CMK (cell line): Measurements from ENCODE around the gene NAGA.

- RRBS: no CpG with 5 or more reads among the region's 9 CpGs
Observed at GRCh38 chr22:41411416-41412236, 29.9 kb downstream of the TEF start.

- RRBS: no CpG with 5 or more reads among the region's 8 CpGs
Observed at GRCh38 chr22:41431336-41431911, 15.2 kb downstream of the TOB2 start.

DNA sequence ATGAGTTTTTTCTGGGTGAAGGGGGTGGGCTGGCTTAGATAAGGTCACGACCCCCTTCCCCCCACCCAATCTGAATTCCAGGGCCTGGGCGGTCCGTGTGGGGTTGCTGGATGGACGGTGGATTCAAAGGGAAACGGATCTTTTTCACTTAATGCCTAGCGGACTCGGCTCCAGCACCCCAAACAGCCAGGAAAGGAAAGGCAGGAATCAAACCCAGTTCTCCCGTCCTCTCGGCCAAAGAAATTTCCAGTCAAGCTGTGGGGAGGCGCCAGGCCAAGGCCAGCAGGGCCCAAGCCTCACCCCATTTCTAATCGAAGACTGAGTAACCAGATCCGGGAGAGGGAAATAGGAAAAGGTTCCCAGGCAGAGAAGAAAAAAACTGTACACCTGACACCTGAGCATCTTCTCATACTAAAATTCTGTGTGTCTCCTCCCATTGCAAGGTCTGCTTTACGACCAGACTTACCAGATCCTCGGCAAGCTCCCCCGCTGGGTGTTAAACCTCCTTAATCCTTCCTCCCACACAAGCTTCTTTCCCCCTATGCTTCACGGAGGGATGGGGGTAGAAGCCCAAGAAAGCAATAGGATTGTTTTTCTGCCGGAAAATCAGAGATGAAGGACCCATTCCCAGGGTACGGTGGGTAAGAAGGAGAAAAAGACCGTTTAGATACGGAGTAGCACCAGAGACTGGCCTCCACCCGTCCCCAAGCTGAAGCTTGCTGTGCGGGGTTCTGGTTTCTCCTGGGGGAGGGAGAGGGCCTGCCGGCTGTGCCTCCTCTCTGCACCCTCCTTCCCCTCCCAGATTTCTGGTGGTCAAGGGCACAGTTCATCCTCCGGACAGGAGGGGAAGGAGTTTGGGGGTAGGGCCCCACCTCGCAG, 1.5 kb downstream of the TOB2 start:
- RRBS: 4% methylated on average over 1 of the region's 25 CpGs

DNA sequence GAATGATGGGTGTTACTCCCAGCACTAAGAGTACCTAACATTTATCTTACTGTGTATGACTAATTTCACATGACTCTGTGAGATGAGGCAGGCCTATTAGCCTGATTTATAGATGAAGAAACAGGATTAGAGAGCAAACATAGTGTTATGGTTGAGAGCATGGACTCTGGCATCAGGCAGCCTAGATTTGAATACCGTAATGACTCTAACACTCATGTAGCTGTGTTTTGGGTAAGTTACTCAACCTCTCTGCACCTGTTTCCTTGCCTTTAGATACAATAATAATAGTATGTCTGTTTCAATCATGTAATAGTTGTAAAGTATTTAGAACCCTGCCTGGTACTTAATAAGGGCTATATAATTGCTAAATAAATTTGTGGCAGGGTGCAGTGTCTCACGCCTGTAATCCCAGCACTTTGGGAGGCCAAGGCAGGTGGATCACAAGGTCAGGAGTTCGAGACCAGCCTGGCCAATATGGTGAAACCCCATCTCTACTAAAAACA, 2.8 kb downstream of the ACO2 start:
- RRBS: no CpG with 5 or more reads among the region's 3 CpGs

DNA sequence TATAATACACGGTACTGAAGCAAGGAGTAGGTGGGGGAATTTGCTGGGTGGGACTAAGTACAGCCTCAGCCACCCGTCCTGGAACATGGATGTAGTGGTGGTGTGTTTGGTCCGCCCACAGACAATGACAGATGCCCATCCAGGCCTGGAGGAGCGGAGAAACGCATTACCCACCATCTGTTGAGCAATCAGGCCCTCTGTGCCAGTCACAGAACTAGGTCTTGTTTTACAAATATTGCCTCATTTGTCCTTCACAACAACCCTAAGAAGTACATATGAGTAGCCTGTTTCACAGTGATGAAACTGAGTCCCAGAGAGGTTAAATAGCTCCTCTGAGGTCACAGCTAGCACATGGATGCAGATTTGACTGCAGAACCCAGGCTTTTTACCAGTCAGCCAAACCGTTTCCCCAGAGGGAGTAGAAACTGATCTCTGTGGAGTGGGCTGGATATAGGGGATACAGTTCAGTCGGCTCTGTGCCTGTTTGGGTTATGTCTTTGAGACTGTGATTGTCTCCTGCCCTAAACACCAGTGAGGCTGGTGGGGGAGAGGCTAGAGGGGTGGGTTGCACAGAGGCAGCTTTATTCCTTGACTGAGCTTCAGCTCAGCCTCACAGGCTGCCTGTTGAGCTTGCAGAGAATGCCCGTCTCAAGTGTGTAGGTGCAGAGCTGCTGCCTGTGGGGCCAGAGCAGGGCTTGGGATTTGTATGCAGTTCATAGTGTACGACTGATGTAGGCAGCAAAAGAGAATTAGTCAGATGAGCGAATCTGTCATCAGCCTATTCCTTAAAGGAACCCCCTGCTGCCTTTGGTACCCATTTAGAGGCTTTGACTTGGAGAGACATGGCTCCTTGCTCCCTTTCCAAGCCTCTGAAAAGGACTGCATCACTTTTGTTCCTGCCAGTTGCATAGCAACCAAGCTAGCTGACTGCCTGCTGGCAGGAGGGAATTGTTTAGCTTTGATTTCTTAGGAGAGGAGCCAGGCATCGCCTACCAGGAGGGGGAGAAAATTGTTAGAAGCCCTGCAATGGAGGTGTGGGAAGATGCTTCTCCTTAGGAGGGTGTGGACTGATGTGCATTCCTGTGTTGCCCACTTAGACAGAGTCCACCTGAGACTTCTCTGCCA, 10.6 kb downstream of the ACO2 start:
- RRBS: no CpG with 5 or more reads among the region's 11 CpGs

GRCh38 chr22:41508633-41509551, 35.4 kb downstream of the POLR3H start:
- RRBS: no CpG with 5 or more reads among the region's 18 CpGs

DNA sequence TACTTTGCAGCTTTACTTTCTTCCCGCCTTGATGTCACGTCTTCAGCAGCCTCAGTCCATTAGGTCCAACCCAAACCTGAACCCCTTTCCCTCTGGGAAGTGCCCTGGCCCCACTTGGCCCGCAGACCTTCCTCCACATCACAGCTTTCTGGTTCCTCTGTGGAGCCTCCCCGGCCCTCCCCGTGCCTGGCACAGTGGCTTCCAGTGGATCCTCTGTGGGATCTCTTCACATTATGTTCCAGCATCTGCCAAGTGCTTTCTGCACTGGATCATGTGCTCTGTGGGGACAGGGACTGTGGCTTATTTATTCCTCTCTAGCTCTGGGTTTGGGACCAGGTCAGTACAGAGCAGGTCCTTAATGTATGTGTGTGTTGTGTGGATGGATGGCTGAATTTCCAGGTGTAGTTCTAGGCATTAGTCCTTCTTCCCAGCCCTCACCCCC, 30.9 kb downstream of the POLR3H start:
- RRBS: no CpG with 5 or more reads among the region's 5 CpGs

- RRBS: no CpG with 5 or more reads among the region's 31 CpGs
Observed at GRCh38 chr22:41524501-41525713, 19.4 kb downstream of the POLR3H start.

DNA sequence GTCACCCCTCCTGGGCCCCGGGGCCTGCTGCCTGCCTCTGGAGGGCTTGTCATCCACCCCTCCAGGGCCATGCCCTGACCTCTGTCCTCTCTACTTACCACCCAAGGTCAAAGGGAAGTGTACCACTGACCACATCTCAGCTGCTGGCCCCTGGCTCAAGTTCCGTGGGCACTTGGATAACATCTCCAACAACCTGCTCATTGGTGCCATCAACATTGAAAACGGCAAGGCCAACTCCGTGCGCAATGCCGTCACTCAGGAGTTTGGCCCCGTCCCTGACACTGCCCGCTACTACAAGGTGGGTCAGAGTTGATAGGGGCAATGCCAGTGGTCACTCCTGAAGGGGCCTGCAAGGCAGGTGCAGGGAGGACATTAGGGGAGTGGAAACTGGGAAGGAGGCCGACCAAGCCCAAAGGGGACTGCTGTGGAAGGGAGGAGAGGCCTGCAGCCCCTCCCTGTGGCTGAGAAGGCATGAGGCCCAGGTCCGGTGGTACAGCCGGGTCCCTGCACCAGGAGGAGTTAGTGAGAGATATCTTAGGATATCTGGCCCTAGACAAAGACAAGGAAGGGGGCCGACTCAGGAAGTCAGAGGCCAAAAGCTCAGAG, 18.0 kb downstream of the POLR3H start:
- RRBS: no CpG with 5 or more reads among the region's 12 CpGs

GRCh38 chr22:41557160-41558222, 3.3 kb upstream of the CSDC2 start:
- RRBS: 0% methylated on average over 2 of the region's 26 CpGs

GRCh38 chr22:41597866-41598428, 8.3 kb upstream of the PMM1 start:
- RRBS: no CpG with 5 or more reads among the region's 7 CpGs

DNA sequence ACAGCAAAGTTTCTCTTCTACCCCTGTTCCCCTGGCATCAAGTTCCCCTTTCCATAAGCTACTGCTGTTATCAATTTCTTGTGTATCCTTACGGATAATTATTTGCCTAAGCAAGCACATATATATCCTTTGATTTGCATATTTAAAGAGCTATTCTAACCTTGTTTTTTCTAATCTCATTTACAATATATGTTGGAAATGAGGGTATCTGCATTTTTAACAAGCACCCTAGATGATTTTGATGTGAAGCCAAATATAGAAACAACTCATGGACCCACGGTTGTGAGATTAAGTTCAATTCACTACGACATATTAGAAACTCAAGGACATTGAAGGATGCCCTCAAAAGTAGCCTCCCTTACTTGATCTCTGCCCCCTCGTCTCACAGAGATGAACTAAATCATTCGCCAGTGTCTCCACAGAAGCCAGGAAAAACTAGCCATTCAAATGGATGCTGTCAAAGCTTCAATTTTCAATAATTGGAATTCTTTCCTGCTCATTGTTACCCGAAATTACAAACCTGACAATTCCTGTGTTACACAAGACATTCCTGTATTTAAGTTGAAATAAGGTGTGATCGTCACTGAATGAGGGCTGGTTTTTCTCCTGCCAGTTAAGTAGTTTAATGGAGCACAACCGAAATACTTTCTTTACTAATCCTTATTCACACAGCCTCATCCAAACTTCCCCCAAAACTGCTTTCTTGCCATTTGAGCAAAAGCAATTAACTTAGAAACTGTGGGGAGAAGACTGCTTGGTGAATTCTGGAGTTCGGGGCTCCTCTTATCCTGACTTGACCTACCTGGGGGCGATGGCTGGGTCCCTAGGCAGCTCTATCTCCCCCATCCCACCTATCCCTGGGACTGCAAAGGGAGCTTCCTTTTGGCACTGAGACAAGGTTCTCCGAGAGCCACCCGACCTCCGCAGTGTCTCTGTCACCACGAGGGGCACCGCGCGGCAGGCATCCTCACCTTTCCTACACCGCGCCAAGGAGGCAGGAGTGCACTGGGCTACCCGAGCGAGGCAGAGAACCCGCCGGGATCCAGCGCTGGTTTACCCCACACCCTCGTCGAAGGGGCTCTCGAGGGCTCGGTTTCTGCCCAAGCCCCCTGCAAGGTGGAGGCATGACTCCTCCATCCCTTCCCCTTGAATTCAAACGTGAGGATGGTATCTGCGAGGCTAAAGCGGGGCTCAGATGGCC, 1.0 kb downstream of the DESI1 start:
- RRBS: no CpG with 5 or more reads among the region's 31 CpGs

DNA sequence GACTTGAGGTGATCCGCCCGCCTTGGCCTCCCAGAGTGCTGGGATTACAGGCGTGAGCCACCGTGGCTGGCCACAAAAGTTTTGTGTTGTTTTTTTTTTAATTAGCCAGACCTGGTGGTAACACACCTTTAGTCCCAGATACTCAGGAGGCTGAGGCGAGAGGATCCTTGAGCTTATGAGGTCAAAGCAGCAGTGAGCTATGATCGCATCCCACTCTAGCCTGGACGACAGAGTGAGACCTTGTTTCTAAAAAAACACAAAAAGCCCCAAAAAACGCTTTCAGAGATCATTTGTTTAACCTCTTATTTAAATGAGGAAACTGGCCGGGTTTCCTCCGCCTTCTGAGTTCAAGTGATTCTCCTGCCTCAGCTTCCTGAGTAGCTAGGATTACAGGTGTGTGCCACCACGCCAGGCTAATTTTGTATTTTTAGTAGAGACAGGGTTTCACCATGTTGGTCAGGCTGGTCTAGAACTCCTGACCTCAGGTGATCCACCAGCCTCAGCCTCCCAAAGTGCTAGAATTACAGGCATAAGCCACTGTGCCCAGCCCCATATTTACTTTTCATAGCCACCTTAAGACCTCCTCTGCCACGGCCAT, 47.1 kb upstream of the CCDC134 start:
- RRBS: no CpG with 5 or more reads among the region's 12 CpGs

DNA sequence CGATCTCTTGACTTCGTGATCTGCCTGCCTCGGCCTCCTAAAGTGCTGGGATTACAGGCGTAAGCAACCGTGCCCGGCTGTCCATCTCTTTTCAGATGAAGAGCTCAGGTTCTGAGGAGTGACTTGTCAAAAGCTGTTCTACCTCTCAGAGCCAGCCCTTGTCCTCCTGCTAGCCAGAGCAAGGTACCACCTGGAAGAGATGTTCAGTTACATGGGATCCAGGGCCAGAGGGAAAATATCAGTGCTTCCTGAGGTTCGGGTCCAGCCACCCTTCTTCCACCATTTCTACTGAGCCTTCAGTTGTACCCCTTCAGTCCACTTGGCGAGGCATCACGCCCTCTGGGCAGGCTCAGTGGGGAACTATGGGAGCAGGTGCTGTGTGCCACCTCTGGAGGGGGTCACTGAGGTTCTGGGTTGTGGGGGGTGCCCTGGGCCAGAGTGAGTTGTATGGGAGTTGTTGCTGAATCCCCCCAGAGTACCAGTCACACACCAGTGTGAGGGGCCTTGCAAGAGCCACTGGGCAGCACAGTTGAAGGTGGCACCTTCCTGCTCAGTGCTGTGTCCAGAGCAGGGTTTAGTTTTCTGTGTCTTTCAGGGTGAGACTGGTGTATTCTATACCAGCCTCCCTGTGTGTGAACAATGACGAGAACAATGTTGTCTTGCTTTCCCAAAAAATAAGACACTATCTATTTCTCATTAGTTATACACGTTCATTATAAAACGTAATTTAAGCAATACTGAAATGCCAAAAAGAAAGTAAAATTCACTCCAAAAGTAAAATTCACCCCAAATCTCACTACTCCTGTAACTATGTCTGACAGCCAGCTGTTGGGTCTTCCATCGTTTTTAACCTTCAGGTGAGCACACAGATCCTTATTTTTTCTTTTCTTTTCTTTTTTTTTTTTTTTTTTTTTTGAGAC, 2.7 kb upstream of the SREBF2 start:
- RRBS: no CpG with 5 or more reads among the region's 13 CpGs

DNA sequence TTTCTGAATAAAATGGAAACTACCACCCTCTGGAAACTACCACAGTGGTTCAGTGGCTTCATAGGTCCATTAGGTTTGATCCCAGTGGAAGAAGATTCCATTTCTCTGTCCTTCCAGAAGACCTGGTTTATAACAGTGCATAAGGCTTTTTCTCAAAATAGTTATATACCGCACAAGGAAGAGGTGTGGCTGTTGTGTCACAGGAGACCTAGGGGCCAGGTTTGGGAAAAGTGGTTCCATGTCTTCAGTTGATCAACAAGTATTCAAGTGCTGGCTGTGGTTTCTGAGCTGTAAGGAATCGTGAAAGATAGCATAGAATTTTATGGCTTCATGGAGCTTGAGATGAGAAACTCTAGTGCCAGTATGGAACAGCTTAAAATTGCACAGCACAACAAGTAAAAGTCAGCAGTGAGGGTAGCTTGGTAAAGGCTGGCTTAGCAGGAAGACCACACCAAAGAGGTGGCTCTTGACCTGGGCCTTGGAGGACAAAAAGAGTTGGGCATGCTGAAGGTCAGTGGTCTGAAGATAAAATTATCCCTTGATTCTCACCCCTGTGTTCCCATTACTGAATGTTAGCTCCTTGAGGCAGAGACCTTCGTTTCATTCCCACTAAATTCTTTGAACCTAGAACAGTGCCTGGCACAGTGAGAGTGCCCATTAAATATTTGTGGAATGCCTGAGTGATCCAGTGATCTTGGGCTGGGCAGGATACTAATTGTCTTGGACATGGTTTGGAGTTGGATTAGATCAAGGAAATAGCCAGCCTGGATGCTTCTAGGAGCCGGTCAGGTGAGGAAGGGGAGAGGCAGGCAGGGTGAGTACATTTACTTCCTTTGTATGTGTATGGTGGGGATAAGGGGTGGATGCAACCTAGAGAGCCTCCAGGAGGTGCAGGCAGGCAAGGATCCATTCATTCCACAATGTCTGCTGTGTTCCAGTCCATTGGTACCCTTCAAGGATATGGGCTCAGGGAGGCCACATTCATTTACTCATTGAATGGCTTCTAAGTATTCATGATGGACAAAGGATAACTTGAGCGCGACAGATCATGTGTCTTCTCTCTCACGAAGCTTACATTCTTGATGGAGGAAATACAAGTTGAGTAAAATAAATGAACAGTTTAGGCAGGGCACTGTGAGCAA, 3.5 kb downstream of the SREBF2 start:
- RRBS: no CpG with 5 or more reads among the region's 7 CpGs

GRCh38 chr22:41876870-41877603, 37.8 kb downstream of the SHISA8 start:
- RRBS: no CpG with 5 or more reads among the region's 8 CpGs

DNA sequence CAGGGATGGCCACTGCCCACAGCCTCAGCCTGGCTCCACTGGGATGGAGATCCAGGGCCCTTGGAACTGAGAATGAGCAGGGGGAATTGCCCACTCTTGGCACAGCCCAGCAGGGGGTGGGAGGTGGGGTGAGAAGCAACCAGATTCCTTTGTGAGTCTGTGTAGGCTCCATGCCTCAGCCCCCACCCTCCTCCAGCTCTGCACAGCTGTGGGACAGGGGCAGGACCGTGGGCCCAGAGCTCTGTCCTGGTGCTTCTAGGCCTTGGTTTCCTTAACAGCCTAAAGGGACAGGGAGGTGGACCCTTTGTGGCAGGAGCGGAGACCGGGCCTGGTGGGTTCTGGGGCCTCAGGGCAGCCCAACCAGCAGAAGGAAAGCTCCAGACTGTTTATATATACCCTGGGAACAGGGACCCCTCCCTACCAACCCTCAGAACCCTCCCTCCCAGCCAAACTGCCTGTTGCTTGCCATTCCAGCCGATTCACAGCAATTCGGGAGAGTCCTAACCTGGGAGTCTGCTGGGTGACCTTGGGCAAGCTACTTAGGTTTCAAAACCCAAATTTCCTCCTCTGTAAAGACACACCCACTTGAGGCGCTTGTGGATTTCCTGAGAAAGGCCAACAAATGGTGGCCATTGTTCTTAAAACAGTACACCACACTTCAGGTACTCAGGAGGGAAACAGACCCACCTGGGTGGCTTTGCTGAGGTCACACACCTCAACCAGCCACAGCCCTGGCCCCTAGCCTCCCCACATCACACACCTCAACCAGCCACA, 6.6 kb downstream of the SHISA8 start:
- RRBS: no CpG with 5 or more reads among the region's 6 CpGs

DNA sequence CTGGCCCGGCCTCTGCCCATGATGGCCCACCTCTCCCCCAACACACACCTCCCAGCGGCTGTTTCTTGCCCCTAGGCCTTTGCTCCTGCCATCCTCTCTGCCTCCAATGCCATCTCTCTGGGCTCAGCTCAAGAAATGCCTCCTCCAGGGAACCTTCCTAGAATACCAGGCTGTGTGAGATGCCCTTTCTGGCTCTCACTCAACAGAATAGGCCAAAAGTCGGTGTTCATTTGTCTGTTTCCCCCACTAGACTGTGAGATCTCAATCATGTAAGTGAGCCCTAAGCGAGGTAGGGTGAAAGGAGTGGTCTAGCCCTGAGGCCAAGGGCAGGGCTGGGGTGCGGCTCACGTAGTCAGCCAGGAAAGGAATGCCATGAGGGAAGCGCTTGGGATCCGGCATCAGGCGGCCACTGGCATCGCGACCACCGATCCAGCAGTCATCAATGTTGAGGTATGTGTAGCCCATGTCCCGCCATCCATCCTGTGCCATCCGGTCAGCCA, 3.1 kb downstream of the NAGA start:
- RRBS: 89% methylated on average over 1 of the region's 14 CpGs

DNA sequence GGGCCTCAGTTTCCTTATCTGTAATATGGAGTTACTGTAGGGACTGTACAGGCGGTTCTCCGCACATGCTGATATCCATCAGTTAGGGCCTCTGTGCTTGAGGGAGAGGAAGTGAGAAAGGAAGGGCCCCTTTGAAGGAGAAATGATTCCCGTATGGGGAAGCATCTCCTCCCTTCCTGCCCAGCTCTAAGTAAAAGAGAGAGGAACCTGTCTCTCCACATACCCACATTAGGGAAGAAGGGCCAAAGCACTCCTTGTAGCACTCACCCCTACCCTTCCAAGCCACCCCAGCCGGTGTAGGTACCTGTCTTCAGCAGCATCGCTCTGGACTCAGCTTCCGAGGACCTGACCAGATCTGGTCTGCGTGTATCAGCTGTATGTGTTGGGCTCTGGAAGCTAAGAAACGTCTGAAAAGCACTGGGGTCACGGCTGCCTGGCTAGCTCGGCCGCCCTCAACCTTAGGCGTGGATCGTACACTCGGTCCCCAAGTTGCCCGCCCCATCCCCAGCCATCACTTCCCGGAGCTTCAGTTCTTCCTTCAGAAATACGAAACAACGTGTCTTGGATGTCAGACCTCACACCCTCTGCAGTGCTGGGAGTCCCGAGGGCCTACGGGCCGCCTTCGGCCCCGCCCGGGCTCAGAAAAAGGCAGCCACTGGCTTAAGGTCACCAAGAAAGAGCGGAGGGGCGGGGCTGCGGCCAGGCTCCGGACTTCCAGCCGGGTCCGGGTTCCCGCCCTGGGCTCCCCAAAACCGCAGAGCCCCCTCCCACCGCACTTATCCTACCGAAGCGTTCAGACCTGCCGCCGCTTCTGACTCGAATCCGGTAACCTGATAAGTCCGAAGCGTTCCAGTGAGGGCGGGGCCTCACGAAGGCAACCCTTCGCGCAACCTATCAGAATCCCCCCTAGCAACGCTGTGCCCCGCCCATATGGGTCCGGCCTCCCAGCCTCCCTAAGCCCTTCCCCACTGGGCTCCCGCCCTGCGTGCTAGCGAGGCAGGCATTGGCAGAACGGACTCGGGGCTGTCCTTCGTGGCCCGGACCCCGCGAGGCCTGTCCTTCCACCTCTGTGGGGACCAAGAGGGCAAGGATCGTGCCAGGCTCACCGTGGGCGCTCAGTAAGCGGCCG, at the start of gene NAGA:
TSS of gene NAGA (minus strand) at position 835 of the 1,129 bp plus-strand sequence.
- RRBS: under 1% methylated on average over 29 of the region's 62 CpGs

- RRBS: no CpG with 5 or more reads among the region's 8 CpGs
Observed at GRCh38 chr22:42078621-42079008, 885 bp upstream of the SMDT1 start.